ENCODE data around the gene PGRMC2.

DNA sequence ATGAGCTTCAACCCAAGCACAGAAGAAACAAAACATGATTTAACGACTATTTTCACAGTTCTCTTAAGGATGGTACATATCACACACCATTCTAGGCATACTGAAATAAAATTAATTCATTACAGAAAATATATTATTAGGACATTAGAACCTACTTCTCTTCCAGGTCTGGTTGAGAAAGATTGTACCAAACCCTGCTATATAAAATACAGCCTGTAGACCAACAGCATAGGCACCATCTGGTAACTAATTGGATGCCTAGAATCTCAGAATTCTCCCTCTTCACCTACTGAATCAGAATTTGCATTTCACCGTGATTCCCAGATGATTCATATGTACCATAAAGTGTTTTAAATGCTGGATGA lies 280.2 kb downstream of the ANKRD50 start:
- PRO-cap, result no peak
- RAMPAGE, long total RNA, result no peak

DNA sequence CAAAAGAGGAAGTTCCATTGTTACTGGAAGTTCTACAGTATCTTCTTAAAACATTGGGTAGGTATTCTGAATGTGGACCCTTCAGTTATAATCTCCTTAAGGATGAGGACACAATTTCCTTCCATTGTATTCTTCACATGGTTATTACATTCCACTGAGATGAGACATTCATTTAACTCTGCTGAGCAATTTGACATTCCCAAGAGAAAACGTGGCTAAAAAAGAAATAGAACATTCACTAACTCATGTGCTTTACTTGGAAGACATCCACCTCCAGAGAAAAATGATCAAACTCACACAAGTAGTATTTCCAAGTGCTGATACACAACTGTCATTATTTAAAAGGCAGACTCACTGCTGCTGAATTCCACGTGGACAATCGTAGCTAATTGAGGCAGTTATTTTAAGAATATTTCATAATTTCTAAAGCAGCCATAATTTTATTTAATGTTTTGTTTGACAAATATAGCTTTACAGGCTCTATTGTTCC lies 227.9 kb upstream of the ANKRD50 start:
- PRO-cap, result no peak
- RAMPAGE, long total RNA, result no peak

GRCh38 chr4:127898256-127898945 lies 17.7 kb downstream of the PLK4 start:
- PRO-cap, result no peak
- RAMPAGE, long total RNA, result no peak

- PRO-cap, result unidirectional peak, plus-strand start at chr4:128286689
- RAMPAGE, long total RNA, result no peak
Observed at GRCh38 chr4:128286045-128286908, 1.3 kb downstream of the PGRMC2 start.

DNA sequence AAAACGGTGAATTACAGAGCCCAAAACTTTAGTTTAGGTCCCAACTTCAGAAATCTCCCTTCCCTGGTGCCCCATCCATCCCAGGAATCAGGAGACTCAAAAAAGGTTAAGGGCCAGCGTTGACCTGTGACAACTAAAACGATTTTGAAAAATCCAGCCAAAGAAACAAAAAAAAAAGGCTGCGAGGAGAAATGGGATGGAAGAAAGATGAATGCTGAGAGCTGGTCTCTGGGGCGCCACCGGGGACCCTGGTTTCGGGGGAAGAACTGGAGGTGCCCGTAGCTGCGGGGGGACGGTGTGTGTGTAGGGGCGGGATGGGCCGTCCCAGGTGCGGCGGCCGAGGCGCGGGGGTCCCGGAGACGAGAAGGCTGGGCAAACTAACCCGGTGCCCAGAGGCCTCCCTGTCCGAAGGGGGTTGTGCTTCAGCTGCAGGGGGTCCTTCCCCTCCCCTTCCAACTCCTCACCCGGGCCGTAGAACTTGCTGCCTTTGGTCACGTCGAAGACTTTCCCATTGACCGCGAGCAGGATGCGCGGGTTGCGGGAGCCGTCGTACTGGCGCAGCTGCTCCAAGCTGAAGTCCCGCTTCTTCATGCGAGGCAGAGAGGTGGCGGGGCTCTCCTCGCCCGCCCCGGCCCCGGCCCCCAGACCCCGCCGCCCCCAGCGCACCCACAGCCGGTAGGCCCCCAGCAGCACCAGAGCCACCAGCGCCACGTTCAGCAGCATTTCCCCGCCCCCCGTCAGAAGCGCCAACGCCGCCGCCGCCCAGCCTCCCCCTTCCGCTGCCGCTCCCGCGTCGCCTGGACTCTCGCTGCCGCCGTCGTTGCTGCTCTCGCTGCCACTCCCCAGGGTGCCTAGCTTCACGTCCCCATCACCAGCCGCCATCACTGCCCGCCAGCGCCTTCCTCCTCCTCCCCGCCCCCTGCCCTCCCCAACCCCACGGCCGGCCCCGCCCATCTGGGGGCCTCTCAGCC lies at the start of gene PGRMC2:
PGRMC2 (minus strand) TSS at position 905 of the 971 bp plus-strand sequence.
- PRO-cap, result unidirectional peak, minus-strand start at position 739 of the sequence; bidirectional peak, plus-strand start outside the sequence, minus-strand start at position 905 of the sequence
- RAMPAGE, long total RNA, result start-site peak on the minus strand centred at position 541 of the sequence, 97 bp wide, 36 reads; start-site peak on the minus strand centred at position 878 of the sequence, 95 bp wide, 94 reads

DNA sequence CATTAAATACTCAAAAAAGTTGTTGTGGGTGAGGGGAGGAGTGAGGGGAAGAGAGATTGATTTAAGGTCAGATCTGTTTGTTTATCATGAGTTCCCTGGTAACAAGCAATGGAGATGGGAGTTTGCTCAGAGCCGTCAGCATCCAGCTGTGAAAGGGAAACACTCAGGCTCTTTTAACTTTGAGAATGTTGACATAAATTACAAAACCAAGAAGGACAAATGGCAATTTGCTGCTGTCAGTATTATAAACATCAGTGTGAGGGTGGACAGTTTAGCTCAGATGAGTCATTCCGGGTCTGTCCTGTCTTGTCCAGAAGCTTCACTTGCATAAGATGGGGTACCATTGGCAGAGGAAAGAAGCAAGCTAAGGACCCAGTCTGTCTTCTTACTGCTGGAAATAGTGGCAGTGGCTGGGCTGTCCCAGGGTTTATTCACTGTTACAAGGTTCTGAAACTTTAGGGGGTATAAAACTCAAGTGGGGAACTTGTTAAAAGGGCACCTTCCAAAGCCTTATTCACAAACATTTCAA lies 98.4 kb upstream of the PGRMC2 start:
- PRO-cap, result no peak
- RAMPAGE, long total RNA, result no peak

GRCh38 chr4:128424391-128424721 lies 136.7 kb upstream of the PGRMC2 start:
- PRO-cap, result unidirectional peak, minus-strand start at chr4:128424606
- RAMPAGE, long total RNA, result no peak

DNA sequence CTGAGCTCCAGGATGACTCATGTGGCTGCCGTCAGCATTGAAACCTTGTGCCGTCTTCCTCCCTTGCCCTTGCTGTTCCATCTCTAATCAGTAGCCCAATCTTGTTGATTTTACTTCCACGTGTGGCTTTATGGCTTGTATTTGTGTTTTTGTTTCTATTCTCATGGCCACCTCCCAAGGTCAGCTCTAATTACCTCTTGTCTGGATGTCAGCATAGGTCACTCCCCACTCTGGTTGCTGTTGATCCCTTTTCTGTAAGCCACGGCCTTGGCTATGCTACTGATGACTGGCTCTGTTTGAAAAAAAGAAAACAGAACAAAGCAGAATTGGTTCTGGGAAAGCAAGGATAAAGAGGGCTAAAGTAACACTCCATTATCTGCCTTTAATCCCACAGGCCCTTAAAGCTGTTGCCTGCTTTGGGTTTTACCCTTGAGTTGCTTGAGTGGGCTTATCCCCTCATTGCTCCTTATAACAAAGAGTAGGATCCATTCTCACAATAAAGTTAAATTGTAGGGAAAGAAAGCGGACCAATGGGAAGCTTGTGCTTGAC lies 173.8 kb upstream of the PGRMC2 start:
- PRO-cap, result no peak
- RAMPAGE, long total RNA, result no peak

GRCh38 chr4:128517655-128518329 lies 230.2 kb upstream of the PGRMC2 start:
- PRO-cap, result no peak
- RAMPAGE, long total RNA, result no peak

- PRO-cap, result unidirectional peak, minus-strand start at chr4:128570488
- RAMPAGE, long total RNA, result start-site peak on the minus strand at chr4:128570481-128570500, 7 reads
Observed at GRCh38 chr4:128570190-128570962, 239.1 kb upstream of the JADE1 start.

DNA sequence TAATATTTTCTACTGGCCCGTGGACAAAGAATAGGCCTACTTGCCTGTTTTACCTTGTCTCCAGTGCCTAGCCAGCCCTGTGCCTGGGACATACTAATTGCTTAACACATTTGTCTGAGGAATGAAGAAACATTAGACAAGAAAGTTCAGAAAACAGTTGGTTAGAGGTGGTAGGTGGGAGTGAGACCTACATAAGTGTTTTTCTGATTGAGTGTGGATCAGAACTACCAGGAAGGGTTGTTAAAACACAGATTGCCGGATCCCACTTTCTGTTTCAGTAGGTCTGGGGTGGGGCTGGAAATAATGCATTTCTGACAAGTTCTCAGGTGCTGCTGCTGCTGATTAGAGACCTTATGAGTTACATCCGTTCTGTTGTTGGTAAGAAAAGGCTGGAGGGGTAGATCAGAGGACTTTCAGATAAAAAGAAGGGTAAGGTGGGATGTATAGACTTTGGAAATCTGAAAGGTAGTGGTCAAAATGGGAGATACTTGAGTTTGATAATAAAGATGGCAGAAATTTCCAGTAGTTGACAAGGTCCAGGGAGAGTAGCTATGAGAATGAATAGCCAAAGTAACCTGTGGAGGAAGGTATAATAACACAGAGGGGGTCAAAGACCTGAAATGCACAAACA lies 5.6 kb upstream of the JADE1 start:
- PRO-cap, result no peak
- RAMPAGE, long total RNA, result no peak

- PRO-cap, result no peak
- RAMPAGE, long total RNA, result no peak
Observed at GRCh38 chr4:128918876-128919322, 109.4 kb downstream of the JADE1 start.

- PRO-cap, result no peak
- RAMPAGE, long total RNA, result start-site peak on the minus strand at chr4:128943028-128943348, 19 reads
Observed at GRCh38 chr4:128943029-128943317, 133.5 kb downstream of the JADE1 start.

DNA sequence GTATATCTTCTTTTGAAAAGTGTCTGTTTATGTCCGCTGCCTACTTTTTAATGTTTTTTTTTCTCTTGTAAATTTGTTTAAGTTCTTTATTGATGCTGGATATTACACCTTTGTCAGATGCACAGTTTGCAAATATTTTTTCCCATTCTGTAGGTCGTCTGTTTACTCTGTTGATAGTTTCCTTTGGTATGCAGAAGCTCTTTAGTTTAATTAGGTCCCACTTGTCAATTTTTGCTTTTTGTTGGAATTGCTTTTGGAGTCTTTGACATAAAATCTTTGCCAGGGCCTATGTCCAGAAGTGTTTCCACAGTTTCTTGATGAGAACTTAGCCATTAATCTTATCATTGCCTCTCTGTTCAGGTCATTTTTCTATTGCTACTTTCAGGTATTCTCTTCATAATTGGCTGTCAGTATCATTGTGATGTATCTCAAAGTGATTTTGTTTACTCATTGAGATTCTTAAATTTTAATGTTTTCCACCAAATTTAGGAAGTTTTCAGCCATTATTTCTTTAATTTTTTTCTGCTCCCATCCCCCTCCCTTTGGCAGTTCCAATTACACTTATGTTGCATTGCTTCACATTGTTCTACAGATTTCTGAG lies 125.6 kb downstream of the SCLT1 start:
- PRO-cap, result no peak
- RAMPAGE, long total RNA, result no peak

DNA sequence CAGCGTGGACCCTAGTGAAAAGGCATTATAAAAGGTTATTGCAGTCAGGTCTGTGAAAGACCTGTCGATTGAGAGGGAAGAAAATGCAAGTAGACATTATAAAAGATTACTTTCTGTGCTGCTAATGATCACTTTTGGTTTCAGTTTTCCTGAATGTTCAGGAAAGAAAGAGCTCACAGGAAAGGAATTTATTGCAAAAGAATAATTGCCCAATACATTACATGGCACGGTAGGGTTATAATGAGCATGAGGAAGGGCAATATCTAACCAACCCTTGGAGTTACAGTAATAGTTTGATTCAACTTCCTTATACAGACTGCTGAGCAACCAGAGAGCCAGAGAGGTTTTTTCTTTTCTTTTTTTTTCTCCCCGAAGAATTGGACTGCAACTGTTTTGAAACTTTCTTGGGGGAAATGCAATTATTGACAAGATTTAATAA lies 246.9 kb downstream of the C4orf33 start:
- PRO-cap, result no peak
- RAMPAGE, long total RNA, result no peak

DNA sequence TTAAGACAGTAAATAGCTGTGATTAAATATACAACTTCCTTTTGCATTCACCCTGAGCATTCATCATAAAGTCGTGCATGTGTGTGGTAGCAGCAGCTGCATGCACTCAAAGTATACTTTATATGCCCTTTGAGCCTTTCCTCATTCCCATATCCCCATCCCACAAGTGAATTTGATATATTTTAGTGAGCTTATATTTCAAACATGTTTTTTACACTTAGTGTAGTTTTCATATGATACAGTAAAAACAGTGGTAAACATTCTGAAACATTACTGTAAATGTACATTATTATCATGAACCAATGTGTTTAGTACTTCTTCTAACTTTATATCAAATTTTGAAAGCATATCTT lies 959.0 kb downstream of the C4orf33 start:
- PRO-cap, result no peak
- RAMPAGE, long total RNA, result no peak

- PRO-cap, result no peak
- RAMPAGE, long total RNA, result no peak
Observed at GRCh38 chr4:131729670-131730237, 1419.3 kb upstream of the PCDH10 start.

GRCh38 chr4:132344801-132345210 lies 804.3 kb upstream of the PCDH10 start:
- PRO-cap, result no peak
- RAMPAGE, long total RNA, result no peak

DNA sequence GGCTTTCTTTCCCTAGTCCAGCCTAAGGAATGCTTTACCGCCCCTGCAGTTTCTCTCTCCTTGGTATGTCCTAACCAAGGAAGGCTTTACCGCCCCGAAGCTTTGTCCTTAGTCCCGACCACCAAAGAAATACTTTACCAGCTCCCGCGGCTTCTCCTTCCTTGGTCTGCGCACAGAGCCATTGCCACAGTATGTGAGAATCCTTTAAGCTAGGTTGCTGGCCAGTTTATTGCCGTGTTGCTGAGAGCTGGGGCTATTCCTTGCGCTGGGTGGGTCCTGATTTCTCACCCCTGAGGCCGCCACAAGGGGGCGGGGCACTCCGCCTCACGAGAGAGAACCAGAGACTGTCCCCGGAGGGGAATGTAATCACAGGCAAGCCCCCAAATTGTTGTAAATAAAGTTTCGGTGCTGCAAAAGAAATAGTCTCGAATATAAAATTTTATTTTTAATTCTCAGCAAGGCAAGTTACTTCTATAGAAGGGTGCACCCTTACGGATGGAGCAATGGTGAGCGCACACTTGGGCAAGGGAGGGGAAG lies 331.0 kb upstream of the PCDH10 start:
- PRO-cap, result no peak
- RAMPAGE, long total RNA, result no peak

GRCh38 chr4:133559864-133560193 lies 410.7 kb downstream of the PCDH10 start:
- PRO-cap, result no peak
- RAMPAGE, long total RNA, result no peak

All from vagina (tissue), 1 donor.